GM23338 (cell line): ENCODE results near the genes DDAH1 and ODF2L.

- PRO-cap, result no peak
- RAMPAGE, long total RNA, result no peak
Measured at GRCh38 chr1:84299739-84300229, 1.7 kb upstream of the SAMD13 start.

GRCh38 chr1:84348228-84348588 lies 46.7 kb downstream of the SAMD13 start:
- PRO-cap, result no peak
- RAMPAGE, long total RNA, result no peak

DNA sequence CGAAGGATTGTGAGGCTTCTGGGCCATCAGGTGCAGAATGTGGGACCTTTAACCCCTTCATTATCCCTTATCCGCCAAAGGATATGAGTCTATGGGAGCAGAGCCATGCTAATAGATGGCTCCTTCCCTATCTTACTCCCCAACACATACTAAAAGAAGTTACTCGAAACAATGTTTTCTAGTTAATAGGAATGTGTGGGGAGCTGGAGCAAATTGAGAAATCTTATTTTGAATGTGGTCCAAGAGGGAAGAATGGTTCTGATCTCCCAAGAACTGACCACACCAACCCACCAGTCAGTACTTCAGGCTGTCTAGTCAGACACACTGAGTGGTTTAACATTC lies 31.6 kb upstream of the DNASE2B start:
- PRO-cap, result no peak
- RAMPAGE, long total RNA, result no peak

- PRO-cap, result no peak
- RAMPAGE, long total RNA, result no peak
Measured at GRCh38 chr1:84370833-84371335, 27.4 kb upstream of the DNASE2B start.

GRCh38 chr1:84572859-84573749 lies 1.1 kb downstream of the CTBS start:
- PRO-cap, result no peak
- RAMPAGE, long total RNA, result no peak

DNA sequence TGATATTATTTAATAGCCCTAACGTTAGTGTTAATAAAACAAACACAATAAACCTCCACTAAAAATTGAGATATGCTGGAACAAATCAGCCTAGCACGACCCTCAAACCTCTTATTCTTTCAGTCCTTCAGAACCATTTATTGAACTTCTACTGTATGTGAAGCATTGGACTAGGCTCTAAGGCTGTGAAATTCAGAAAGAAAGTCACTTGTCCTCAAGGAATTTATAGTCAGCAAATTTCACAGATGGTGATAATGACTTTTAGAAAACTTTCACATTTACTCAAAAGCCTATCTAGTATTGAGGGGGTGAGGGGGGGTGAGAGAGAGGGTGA lies 66.1 kb upstream of the SSX2IP start:
- PRO-cap, result unidirectional peak, plus-strand start at position 73 of the sequence
- RAMPAGE, long total RNA, result no peak

GRCh38 chr1:85313725-85314280 lies 37.4 kb upstream of the BCL10 start:
- PRO-cap, result no peak
- RAMPAGE, long total RNA, result no peak

DNA sequence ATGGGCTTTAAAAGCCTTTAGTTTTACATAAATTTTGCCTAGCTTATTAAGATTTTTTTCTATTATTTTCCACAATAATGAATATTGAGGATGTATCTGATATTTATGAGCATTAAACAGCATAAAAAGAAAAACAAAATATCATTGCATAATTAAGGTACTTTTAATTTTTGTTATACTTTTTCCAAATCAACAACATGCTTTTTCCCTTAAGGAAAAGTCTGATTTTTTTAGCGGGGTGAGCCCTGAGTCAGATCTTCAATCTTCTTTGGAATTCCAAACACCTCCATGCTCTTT lies 24.9 kb downstream of the DDAH1 start:
- PRO-cap, result no peak
- RAMPAGE, long total RNA, result no peak

DNA sequence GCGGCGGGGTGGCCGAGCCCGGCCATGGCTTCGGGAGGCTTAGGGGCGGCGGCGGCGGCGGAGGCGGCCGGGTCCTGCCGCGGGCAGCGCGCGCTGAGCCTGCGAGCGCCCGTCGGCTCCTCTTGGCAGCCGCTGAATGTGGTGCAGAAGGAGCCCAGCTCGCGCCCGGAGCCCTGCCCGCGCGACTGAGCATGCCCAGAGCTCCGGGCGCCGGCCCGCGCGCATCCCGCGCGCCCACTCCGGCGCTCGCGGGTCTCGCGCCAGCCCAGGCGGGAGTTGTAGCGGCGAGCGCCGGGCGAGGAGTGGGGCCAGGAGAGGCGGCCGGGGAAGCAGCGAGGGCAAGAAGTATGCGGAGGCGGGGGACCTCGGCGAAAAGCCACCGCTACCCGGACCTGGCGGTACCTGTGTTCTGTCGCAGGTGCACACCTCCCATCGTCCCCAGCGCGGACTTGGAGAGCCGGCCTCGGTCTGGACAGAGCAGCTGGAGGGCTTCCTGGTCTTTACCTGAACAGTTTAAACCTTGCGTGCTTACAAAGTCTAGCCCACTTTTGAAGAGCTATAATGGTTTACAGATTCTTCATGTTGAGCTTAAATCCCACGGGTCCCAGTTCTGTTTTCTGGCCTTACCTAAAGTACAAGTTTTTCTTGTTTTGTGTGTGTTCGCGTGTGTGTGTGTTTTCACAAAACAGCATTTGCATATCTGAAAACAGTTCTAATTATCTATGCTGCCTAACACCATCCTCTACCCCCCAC lies at the start of gene DDAH1:
Gene DDAH1 (minus strand): TSS at position 140 of the 753 bp plus-strand sequence.
- PRO-cap, result bidirectional peak, plus-strand start at position 313 of the sequence, minus-strand start at position 140 of the sequence; bidirectional peak, plus-strand start at position 453 of the sequence, minus-strand start at position 411 of the sequence
- RAMPAGE, long total RNA, result no peak

DNA sequence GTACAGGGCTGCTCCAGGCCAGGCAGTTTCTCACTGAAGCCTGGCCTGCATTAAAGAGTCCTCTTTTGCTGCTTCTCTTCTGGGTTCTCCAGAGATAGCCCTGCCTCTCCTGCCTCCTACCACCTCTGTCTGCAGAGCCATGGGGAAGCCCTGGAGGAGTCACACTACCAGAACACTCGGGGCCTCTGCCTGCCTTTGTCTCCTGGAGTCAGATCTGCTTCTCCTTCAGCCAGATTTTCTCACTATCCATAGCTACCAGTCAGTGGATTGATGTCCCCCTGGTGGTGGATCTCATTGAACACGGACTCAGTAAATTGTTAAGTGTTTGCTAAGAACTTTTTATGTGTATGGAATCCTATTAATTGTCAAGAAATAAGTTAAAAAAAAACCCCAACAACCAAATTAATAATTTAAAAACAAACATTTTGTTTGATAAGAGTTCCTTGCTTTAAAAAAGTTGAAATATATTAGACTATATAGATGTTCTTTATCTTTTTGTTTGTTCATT lies 37.8 kb upstream of the DDAH1 start:
- PRO-cap, result unidirectional peak, minus-strand start at position 180 of the sequence
- RAMPAGE, long total RNA, result no peak

GRCh38 chr1:85525433-85526149 lies 55.0 kb upstream of the CCN1 start:
- PRO-cap, result no peak
- RAMPAGE, long total RNA, result no peak

DNA sequence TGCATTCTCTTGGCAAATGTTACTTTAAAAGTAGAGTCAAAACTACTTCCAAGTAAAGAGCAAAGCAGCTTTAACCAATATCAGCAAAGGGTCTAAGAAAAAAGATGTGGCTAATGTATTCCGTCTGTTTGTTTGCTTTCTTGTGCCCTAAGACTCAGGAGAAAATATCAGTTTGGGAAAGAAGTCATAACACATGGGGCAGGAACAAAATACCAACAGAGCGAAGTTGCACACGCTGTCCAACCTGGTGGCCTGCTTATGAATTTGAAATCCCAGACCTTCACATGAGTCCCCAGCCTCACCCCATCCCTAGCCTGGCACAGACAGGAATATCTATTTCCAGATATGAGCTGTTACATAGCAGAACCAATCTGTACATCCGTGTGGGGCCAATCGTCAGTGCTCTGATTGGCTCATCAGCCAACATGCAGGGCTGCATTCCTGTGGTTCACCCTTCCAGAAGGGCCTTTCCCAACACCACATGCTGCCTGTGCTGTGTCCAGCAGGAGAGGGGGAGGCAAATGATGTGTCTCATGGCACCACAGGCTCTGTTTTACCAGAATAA lies 31.2 kb downstream of the CCN1 start:
- PRO-cap, result no peak
- RAMPAGE, long total RNA, result no peak

DNA sequence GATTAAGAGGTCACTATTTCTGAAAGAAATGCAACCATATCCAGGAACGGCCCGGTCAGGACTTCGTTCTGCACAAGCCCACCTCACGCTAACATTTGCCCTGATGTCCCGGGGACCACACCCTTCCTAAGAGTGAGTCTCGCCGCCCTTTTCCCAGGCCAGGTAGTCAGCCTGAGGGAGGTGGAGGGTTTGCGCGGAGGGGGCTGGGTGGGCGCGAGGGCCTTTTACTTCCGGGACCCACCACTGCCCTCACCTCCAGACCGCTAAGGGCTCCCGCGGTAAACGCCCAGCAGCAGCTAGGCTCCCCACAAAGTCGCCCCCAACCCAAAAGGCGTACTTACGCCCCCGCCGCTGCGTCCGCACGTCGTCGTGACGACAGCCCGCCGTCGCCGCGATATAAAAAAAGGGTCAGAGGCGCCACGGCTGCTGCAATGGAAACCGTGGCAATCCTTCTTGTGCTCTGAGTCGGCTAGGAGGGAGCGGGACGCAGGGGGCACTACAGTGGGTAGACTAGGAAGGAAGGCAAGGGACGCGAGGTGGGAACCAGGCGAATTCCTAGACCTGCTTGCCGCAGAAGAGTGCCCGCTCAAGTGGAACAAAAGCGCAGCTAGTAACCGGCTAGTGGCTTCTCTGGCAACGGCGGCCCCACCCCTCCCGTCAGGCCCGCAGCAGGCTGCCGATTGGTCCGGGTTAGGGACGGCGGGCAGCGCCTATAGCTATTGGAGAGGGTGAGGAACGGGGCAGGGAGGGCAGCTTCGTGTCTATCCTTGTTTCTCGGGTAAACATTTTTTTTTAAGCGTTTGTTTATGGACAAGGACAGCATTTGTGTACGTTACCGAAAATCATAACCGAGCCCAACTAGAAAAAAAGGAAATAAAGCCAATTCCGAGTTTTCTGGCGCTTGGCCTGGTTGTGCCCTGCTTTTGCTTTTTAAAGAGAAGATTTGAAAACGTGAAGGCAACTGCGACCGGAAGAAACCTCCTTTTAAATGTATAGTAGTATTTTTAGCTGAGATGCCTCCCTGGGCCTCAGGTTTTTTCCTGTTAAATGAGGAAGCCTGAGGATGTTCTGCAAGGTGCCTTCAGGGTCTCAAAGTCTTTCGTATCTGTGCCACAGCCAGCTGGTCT lies at the start of gene ODF2L:
Gene ODF2L (minus strand): TSS at position 632 of the 1,127 bp plus-strand sequence.
- PRO-cap, result bidirectional peak, plus-strand start at position 397 of the sequence, minus-strand start at position 592 of the sequence
- RAMPAGE, long total RNA, result start-site peak on the minus strand centred at position 511 of the sequence, 297 bp wide, 222 and 31 reads in 2 replicates

GRCh38 chr1:86548763-86549501 lies 2.1 kb downstream of the CLCA4 start:
- PRO-cap, result no peak
- RAMPAGE, long total RNA, result no peak

DNA sequence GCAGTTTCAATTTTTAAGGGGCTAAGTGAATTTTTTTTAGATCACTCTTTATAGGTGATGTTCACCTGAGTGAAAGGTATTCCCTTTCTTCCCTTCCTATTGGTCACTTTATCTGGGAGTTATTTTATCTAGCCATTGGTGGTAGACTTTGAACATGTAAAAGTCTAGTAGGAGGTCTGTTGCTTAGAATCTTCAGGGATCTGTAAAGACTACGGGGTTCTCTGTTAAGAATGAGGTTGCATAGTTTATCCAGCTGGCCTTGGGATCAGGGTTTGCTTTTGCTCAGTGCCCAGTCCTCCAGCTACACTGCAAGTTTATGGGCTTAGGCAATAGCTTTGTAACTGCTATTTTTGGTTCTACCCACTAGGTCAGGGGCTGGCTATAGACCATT lies 9.7 kb downstream of the SH3GLB1 start:
- PRO-cap, result no peak
- RAMPAGE, long total RNA, result no peak

DNA sequence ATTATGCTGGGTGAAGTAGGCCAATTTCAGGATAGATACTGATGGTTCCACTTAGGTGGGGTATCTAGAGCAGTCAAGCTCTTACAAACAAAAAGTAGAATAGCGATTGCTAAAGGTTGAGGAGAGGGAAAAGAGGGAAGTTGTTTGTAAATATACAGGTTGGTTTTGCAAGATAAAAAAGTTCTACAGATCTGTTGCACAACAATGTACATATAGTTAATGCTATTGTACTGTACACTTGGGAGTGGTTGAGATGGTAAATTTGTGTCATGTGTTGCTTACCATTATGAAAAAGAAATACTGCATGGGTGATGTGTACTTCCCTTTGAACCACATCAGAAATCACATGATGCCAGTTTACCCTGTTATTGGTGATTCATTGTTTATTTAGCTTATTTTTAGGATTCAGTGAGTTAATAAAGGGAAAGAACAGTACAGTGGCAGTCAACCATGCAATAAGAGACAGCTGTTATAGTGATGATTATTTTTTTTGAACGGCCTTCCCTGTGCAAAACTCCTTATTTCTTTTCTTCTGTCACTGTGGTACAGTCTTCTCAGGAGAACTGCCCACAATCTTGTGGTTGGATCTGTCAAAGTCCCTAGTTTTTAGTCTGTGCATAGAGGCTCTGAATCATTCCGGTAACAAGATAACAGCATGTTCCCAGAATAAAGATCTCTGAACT lies 84.0 kb downstream of the SH3GLB1 start:
- PRO-cap, result no peak
- RAMPAGE, long total RNA, result no peak

DNA sequence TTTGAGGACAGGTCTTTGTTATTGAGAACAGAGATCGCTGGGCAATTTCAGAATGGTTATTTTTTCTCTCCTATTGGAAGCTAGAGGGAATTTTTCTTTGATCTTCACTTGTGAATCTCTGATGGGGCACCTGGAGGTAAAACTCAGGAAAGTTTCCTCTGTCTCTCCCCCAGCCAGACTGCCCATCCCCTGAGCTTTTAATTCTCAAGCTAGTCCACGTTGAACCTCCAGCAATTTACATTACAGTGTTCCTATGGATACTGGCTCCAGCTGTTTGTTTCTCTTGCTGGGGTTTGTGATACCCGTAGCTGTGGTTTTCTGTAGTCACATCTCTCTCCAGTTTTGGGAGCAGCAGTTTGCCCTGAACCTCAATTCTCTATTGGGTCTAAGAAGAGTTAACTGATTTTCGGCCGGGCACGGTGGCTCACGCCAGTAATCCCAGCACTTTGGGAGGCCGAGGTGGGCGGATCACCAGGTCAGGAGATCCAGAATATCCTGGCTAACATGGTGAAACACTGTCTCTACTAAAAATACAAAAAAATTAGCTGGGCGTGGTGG lies 19.9 kb downstream of the HS2ST1 start:
- PRO-cap, result bidirectional peak, plus-strand start at position 322 of the sequence, minus-strand start at position 160 of the sequence
- RAMPAGE, long total RNA, result no peak

GRCh38 chr1:87131673-87132667 lies 196.7 kb upstream of the LMO4 start:
- PRO-cap, result unidirectional peak, plus-strand start at chr1:87131923; unidirectional peak, plus-strand start at chr1:87132055; unidirectional peak, minus-strand start at chr1:87132581; unidirectional peak, minus-strand start at chr1:87132601
- RAMPAGE, long total RNA, result no peak

DNA sequence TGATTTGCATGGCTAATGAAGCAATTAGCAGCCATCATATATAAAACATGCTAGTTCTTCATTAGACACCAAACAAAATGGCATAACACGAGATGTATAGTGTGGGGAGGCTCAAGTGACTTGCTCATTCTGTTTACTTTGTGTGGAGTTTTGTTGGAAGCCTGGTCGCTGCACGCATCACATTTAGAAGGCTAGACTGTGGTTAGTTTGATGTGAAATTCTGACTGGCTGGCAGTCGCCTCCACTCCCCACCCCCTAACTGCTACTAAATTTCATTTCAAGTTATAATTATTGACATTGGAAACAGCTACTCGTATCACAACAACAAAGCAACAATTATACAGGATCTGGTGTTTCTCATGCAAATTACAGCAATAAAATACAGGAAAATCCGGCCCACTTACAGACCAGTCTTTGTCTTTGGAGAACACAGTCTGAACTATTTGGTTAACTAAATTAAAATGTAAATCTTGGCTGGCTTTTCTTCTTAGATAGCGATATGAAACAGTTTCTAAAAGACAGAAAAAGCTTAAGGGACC lies 356.1 kb downstream of the LMO4 start:
- PRO-cap, result no peak
- RAMPAGE, long total RNA, result no peak

DNA sequence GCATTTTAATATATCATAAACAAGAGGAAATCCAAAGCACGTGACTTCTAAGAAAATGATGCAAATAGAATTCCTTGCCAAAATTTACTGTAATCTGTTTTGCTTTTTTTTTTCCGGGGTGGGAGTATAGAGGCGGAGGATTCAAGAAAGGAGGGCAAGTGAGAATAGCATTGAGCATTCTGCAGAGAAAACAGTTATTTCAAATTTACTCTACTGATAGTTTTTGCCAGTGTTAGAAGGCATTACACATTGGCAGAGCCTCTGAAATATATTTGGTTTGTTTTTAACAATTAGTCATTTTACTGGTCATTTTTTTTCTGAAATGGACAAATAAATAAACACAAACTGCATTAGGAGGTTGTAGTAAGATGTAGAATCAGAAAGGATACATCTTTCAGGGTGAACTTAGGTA lies 498.4 kb downstream of the LMO4 start:
- PRO-cap, result no peak
- RAMPAGE, long total RNA, result no peak